ENCODE data around the genes RIT2 and SLC14A1.

DNA sequence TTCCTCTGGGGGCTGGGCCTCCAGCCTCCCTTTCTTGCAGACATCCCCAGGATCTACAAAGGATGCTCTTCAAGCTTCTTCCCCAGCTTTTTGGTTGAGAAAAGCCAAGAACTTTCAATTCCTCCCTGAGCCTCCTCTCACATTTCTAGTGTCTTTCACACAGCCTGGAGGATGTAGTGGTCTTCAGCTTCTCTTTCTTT is 210.2 kb downstream of the PIK3C3 start:
CAGE:
- cytosol, long polyA plus RNA, result no peak
- long polyA plus RNA, result no peak
- nucleus, long polyA plus RNA, result no peak

GRCh38 chr18:43115039-43116019 is at the start of gene RIT2:
TSS of gene RIT2 (minus strand) at chr18:43115685.
- RRBS, result no CpG with 5 or more reads among the region's 19 CpGs
CAGE:
- cytosol, long polyA plus RNA, result no peak
- long polyA plus RNA, result no peak
- nucleus, long polyA plus RNA, result no peak

- RRBS, result no CpG with 5 or more reads among the region's 7 CpGs
CAGE:
- cytosol, long polyA plus RNA, result no peak
- long polyA plus RNA, result no peak
- nucleus, long polyA plus RNA, result no peak
Measured at GRCh38 chr18:44682276-44682709, 1.6 kb downstream of the SETBP1 start.

DNA sequence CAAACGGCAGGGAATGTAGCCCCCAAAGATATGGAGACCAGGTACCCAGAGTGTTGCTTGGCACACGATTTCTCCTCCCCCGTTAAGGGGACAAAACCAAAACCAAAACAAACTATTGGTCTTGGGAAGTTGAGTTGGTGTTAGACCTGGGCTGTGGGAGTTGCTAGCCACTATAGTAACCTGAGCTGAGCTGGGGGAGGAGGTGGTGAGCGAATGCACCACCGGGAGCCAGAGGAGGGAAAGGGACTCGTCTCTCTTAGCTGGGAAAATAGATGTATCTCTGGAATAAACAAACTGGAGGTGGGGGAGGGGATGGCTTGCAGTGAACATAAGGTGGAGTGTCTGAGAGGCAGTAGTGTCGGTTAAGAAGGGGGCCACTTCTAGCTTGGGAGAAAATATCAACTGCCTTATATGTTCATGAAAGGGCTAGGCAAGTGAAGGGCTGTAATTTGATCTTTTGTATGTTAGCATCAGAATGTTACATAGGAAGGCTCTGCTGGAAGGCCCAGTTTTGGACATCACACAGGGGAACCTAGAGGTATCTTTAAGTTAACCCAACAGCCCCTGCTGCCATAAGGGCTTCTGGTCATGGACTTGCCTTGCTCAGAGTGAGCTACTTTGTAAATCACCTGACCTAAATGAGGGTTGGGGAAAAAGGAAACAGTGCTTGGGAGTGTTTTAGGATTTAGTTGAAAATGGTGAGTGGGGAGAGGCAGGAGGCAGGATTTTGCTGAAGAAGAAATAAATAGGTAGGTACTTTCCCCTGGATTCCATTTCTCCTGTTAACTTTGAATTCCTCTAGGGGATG is 2.2 kb downstream of the SETBP1 start:
- RRBS, result no CpG with 5 or more reads among the region's 7 CpGs
CAGE:
- cytosol, long polyA plus RNA, result no peak
- long polyA plus RNA, result no peak
- nucleus, long polyA plus RNA, result start-site peak on the plus strand centred at position 304 of the sequence, 259 bp wide, 9 reads

GRCh38 chr18:44700473-44701031 is 19.9 kb downstream of the SETBP1 start:
- RRBS, result no CpG with 5 or more reads among the region's 5 CpGs
CAGE:
- cytosol, long polyA plus RNA, result no peak
- long polyA plus RNA, result no peak
- nucleus, long polyA plus RNA, result no peak

- RRBS, result no CpG with 5 or more reads among the region's 4 CpGs
CAGE:
- cytosol, long polyA plus RNA, result no peak
- long polyA plus RNA, result no peak
- nucleus, long polyA plus RNA, result no peak
Measured at GRCh38 chr18:44745379-44746214, 64.9 kb downstream of the SETBP1 start.

CAGE:
- cytosol, long polyA plus RNA, result no peak
- long polyA plus RNA, result no peak
- nucleus, long polyA plus RNA, result no peak
Measured at GRCh38 chr18:44747611-44748279, 67.1 kb downstream of the SETBP1 start.

DNA sequence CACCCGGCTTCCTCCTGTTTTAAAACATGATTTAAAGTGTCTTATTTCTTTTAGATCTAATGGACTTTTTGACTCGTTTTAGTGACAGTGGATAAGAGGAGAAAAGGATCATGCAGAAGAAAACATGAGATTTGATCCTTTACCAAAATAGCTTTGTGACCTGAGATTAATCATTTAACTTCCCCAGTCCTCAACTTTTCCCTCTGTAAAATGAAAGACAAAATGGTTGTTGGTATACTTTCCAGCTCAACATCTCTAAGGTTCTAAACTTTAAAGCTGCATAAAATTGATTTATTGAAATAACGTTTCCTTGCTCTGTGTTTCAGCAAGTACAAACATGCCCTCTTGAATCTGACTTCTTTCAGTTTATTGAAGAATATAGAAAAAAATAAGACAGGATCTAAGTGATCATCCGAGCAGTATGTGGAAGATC is 108.4 kb downstream of the SETBP1 start:
- RRBS, result no CpG with 5 or more reads among the region's 4 CpGs
CAGE:
- cytosol, long polyA plus RNA, result no peak
- long polyA plus RNA, result no peak
- nucleus, long polyA plus RNA, result no peak

DNA sequence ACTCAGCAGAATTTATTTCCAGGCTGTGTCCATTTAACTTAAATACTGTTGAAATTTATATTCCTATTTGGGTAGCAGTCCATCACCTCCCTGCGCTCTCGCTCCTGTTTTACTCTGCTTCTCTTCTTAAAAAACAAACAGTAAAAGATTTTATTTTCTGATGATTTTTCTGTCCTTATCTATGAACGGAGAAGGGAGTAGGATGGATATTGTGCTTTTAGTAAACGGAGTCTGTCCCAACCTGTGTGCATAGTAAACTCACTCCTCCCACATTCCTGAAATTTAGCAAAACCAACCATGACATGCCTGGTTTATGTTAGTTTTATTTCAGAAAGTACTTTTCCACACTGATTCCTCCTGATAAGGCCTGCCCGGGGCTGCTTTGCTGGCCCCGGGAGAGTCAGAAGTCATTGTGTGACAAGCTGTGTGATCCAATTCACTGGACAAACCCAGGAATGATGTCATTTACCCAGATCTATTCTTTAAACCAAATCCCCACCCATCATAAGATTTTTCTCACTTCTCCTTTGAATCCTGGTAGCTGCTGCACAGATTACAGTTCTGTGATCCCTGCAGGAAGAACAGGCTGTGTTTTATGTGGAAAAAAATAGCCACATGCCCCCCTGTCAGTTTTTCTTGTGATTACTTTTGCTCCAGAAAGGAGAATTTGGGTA is 109.0 kb downstream of the SETBP1 start:
- RRBS, result no CpG with 5 or more reads among the region's 6 CpGs
CAGE:
- cytosol, long polyA plus RNA, result no peak
- long polyA plus RNA, result no peak
- nucleus, long polyA plus RNA, result no peak

GRCh38 chr18:45015946-45016338 is 335.3 kb downstream of the SETBP1 start:
- RRBS, result no CpG with 5 or more reads among the region's 5 CpGs
CAGE:
- cytosol, long polyA plus RNA, result no peak
- long polyA plus RNA, result no peak
- nucleus, long polyA plus RNA, result no peak

GRCh38 chr18:45588148-45588686 is 27.1 kb upstream of the SLC14A2 start:
- RRBS, result no CpG with 5 or more reads among the region's 4 CpGs
CAGE:
- cytosol, long polyA plus RNA, result no peak
- long polyA plus RNA, result no peak
- nucleus, long polyA plus RNA, result no peak

DNA sequence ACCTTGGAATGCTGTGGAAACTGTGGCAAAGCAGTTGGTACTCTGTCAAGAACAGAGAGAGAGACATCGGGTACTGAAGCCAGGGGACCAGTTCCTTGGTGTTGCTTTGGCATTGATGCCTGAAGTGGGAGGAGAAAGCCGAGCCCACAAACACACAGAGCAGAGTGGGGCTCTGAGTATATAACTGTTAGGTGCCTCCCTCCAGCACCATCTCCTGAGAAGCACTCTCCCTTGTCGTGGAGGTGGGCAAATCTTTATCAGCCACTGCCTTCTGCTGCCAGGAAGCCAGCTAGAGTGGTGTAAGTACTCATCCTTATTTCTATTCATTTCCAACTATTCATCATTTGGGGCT is at the start of gene SLC14A1:
Gene SLC14A1, plus strand, starts transcription at position 207 of the 352 bp plus-strand sequence.
- RRBS, result no CpG with 5 or more reads among the region's 3 CpGs
CAGE:
- cytosol, long polyA plus RNA, result no peak
- long polyA plus RNA, result no peak
- nucleus, long polyA plus RNA, result no peak

DNA sequence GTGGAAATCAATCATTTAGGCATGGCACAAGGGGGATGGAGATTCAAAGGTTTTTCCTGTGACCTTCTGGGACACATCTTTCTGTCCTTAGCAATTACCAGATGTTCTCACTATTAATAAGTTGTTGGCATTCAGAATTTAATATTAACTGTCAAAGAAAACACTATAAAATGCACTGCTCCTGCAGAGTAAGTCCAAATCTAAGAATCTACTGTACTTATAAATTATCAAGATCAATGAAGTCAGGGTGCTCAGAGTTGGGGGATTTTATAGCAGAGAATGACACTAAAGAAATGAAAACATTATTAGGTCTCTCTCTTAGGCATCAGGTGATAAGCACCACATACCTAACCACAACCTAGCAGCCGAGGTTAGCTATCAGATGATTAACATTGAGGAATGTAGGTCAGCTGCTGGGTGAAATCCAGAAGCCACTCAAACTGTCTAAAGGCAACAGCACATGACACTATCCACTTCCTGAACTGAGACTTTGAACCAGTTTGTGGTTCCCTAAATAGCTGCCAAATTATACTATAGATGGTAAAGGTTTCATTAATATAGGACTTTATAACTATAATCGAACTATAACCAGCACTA is 4.8 kb downstream of the EPG5 start:
- RRBS, result no CpG with 5 or more reads among the region's 2 CpGs
CAGE:
- cytosol, long polyA plus RNA, result no peak
- long polyA plus RNA, result no peak
- nucleus, long polyA plus RNA, result no peak

DNA sequence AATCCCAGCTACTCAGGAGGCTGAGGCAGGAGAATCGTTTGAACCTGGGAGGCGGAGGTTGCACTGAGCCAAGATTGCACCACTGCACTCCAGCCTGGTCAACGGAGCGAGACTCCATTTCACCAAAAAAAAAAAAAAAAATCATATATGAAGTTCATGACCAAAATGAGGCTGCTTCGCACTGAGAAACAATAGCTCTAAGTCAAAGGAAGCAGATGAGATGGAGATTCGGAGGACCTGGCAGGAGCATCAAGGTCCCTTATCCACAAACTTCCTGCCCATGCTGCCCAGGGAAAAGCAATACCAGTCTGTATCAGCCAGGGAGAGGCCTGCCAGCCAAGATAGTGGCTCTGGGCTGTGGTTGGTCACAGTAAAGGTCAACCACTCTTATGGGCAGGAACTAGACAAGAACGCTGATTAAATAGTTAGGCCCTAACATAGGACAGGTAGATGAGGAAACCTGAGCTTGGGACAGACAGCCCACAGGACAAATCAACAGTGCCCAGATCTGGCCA is 10.8 kb downstream of the PSTPIP2 start:
- RRBS, result no CpG with 5 or more reads among the region's 7 CpGs
CAGE:
- cytosol, long polyA plus RNA, result no peak
- long polyA plus RNA, result no peak
- nucleus, long polyA plus RNA, result no peak

GRCh38 chr18:46077334-46078097 is 5.5 kb upstream of the PSTPIP2 start:
- RRBS, result no CpG with 5 or more reads among the region's 5 CpGs
CAGE:
- cytosol, long polyA plus RNA, result no peak
- long polyA plus RNA, result no peak
- nucleus, long polyA plus RNA, result no peak

DNA sequence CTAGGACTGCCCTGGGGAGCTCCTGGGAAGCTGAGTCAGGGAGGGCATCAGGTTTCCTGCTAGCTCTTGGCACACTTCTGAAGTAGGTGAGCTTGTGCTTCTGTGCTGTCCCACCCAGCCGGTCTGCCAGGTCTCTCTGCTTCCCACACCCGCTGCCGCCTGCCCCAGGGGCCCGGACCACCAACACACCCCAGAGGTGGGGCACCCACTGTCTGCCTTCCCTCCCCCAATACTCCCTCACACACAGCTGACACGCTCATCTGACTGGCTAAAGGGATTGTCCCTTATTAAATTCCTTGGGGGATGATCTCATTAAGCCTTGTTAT is 21.0 kb upstream of the C18orf25 start:
- RRBS, result 22% methylated on average over 4 of the region's 5 CpGs
CAGE:
- cytosol, long polyA plus RNA, result no peak
- long polyA plus RNA, result no peak
- nucleus, long polyA plus RNA, result no peak

- RRBS, result no CpG with 5 or more reads among the region's 6 CpGs
CAGE:
- cytosol, long polyA plus RNA, result no peak
- long polyA plus RNA, result no peak
- nucleus, long polyA plus RNA, result no peak
Measured at GRCh38 chr18:46418597-46419266, 84.9 kb downstream of the RNF165 start.

GRCh38 chr18:46422487-46422976 is 88.7 kb downstream of the RNF165 start:
- RRBS, result no CpG with 5 or more reads among the region's 6 CpGs
CAGE:
- cytosol, long polyA plus RNA, result no peak
- long polyA plus RNA, result no peak
- nucleus, long polyA plus RNA, result no peak

DNA sequence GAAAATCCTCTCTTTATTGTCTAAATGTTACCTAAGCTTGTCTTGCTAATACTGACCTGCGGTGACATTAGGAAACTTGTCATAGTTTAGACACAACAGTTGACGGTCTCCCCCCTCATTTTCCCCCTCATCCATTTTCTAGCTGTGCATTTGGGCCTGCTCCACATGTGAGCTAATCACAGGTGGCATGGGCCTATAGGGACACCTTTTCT is 125.8 kb downstream of the LOXHD1 start:
- RRBS, result no CpG with 5 or more reads among the region's 2 CpGs
CAGE:
- cytosol, long polyA plus RNA, result no peak
- long polyA plus RNA, result no peak
- nucleus, long polyA plus RNA, result no peak

DNA sequence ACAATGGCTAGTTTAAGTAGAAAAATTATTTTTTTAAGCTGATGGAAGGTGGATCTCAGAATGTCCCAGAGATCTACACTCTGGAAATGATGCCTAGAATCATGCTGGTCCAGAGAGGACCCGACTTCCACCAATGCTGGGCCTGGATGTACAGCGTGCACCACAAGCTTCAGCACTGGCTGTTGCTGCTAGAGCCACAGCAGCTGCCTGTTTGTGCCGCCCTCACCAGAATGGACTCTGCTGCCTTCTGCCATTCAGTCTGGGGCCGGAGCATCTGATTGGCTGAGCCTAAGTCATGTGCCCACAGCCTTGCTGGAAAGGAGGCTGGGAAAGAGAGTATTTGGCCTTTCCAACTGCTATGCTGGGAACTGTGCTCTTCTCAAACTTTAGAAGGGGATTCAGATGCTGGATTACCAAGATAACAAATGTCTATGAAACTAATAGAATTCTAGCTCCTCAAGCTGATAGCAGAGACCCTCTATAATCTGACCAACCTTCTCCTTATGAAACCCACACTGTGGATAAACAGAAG is 4.0 kb upstream of the LOXHD1 start:
- RRBS, result no CpG with 5 or more reads among the region's 4 CpGs
CAGE:
- cytosol, long polyA plus RNA, result no peak
- long polyA plus RNA, result no peak
- nucleus, long polyA plus RNA, result no peak